ENCODE results near the genes UBE2L3, CCDC116 and ZNF280B.

DNA sequence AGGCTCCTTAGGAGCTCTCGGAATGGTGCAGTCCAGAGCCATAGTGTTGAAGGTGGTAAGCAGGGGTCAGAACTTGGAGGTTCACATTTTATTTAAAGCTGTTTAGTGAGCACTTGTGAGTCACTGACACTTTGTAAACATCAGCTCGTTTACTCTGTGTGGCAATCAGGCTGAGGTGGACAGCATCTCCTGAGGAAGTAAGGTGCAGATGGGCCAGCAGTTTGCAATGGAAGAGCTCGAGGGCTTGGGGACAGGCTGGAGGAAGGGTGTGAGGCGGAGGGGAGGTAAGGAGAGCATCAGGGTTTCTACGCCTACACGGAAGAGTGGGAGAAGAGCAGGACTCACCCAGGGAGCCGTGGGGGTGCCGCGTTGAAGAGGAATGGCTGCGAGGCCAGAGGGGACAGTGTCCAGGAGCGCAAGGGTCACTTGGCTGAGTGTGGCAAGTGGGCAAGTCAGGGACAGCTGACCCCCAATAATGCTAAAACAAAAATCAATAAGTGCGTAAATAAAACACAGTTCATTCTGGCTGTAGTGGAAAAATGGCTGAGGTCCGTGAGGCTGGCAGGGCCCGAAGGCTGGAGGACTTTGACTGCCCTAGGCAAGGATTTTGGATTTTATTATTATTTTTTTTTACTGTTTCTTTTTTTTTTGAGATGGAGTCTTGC lies 9.9 kb upstream of the TMEM191C start:
- PRO-cap: no peak

DNA sequence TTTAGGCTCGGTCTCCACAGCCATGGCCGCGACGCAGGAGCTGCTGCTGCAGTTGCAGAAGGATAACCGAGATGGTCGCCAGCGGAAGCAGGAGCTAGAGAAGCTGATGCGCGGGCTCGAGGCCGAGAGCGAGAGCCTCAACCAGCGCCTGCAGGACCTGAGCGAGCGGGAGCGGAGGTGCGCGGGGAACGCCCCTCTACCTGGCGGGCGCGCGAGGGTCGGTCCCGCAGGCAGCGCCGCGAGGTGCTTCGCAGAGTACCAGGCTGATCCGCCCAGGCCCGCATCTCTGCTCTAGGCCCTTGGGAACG lies 205 bp downstream of the TMEM191C start:
- PRO-cap: unidirectional peak, plus-strand start at position 51 of the sequence

GRCh38 chr22:21567438-21567982 lies at the start of gene UBE2L3:
TSS of gene UBE2L3 (plus strand) at chr22:21567714.
- PRO-cap: bidirectional peak, plus-strand start at chr22:21567736, minus-strand start at chr22:21567662

DNA sequence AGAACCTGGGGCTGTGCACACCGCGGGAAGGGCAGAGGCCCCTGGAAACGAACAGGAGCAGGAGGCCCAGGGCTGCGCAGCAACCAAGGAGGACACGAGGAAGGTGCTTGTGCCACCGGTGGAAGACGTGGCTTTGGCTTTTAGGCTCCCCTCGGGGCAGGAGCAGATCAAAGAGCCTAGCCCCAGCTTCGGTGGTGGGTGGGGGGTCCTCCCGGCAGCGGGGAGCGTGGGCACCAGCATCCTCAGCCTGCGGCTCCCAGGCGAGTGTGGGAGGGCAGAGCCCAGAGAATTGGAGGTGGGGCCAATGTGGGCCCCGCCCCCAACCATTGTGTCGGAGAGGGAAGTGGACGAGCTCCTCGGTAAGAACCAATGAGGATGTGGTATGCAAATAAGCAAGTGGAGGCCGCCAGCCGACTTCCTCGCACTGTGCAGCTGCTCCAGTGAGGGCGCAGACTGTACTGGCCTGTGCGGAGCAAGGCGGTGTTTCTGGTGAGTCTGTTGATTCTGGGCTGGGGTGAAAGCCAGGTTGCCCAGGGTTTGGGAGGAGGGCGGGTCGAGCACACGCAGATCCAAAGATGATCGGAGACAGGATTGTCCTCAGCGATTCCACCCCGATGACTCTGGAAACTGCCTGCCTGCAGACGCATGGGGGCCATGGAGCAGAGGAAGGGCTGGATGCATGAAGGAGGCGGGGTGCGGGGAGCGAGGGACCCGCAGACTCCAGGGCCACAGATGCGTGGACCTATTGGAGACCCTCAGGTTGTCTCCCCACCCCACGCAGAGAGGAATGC lies at the start of gene CCDC116:
CCDC116 (plus strand) TSS at position 422 of the 791 bp plus-strand sequence.
- PRO-cap: no peak

DNA sequence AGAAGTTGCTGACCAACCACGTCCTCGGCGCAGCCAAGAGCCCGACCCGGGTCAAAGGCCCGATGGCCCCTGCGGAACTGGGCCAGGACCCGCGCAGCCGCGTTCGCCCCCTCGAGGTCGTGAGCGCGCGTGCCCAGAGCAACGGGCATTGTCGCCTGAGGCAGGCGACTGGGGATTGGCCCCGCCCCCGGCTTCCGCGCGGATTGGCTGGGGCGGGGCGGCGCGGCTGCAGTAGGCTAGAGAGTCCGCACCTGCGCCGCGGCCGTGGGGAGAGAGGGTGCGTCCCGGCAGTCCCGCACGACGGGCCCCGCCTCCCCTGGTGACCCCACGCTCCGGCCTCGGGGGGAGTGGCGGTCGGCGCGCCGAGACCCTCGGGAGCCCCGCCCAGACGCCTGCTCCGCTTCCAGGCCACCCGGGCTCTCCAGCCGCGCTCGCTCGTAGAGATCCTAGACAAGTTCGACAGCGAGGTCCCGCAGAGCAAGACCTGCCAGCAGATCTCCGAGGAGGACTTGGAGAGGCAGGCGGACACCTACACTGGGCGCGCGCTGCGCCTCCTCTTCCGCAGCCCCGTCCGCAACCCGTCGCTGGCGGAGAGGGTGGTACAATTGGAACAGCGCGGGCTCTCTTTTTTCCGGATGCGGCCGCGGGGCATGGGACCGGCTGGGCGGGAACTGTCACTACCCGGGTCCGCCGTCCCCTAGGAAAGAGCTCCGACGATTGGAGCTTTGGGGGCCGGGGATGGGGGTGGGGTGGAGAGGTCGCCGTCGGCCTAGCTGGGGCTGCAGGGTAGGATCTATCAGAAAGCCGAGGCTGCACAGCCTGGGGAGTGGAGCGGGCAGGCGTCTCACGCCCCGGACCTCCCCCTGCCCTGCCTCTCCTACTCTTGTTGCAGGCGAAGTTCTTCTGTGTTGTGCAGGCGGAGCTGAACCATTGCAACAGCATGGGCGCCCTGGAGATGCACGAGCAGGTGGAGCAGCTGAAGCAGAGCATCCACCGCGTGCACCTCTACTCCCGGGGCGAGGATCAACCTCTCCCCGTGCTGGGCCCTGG lies 8.1 kb upstream of the PPIL2 start:
- PRO-cap: bidirectional peak, plus-strand start at position 250 of the sequence, minus-strand start at position 121 of the sequence; bidirectional peak, plus-strand start at position 454 of the sequence, minus-strand start at position 439 of the sequence; bidirectional peak, plus-strand start at position 930 of the sequence, minus-strand start at position 940 of the sequence

DNA sequence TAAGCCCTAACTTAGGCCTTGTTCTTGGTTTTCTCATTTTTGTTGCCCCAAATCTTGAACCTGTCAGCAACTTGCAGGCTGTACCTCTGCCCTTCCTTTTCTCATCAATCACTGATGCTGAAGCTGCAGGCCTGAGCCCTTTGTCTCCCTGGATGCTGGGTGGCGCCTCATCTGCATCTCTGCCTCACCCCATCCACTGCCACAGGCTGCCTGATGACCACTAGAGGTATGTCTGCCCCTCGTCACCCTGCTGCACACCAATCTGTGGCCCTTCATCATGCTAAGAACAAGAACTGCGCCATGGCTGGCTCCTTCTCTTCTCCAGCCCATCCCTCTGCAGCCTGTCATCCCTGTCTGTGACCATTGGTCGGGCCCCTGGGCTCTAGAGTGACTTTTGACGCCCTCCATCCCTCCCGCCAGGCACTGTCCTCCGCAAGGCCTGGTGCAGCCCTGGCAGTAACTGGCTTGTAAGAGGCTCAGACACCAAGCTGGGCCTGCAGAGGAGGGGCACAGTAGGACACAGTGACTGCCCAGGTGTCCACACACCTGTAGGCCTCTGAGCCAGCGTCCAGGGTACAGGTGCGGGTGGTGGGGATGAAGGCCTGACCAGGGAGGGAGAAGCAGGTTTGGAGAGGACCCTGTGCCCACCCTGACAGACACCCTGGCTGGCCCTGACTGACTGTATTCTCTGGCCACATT lies 31.0 kb downstream of the PPIL2 start:
- PRO-cap: no peak

DNA sequence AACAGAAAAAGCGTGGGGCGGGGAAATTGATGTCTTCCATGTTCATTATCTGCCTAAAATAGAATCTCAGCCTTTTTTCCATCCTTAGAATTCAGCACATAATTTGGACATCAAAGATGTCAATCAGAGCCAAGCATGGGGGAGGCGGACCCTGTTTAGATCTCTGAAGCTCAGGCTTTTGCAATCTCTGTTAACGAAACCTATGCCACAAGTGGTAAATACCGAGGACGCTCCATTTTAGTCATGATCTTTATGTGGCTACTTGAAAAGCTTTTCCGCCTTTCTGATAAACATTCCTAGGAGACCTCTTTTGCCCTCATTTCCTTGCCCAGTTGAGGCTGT lies 689 bp downstream of the YPEL1 start:
- PRO-cap: bidirectional peak, plus-strand start at position 203 of the sequence, minus-strand start at position 48 of the sequence

GRCh38 chr22:21776906-21777436 lies 41.4 kb upstream of the YPEL1 start:
- PRO-cap: no peak

GRCh38 chr22:21841534-21842025 lies 25.9 kb downstream of the MAPK1 start:
- PRO-cap: no peak

GRCh38 chr22:21855546-21856449 lies 11.6 kb downstream of the MAPK1 start:
- PRO-cap: no peak

DNA sequence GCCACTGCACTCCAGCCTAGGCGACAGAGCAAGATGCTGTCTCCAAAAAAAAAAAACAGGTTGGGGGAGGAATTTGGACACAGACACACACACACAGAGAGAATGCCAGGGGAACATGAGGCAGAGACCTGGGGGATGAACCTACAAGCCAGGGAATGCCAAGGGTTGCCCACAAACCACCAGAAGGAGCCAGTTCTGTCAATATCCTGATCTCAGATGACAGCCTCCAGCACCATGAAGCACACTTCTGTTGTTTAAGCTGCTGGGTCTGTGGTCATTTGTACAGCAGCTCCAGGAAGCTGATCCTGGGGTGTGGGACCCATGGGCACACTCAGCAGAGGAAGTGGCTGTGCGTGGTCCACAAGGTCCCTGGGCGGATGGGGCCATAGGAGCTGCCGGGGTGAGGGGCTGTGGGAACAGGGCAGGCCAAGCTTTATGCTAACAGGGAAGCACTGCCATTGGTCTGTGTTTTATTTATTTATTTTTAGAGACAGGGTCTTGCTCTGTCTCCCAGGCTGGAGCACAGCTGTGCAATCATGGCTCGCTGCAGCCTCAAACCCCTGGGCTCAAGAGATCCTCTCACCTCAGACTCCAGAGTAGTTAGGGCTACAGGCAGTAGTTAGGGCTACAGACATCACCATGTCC lies 12.1 kb downstream of the PPM1F start:
- PRO-cap: no peak

DNA sequence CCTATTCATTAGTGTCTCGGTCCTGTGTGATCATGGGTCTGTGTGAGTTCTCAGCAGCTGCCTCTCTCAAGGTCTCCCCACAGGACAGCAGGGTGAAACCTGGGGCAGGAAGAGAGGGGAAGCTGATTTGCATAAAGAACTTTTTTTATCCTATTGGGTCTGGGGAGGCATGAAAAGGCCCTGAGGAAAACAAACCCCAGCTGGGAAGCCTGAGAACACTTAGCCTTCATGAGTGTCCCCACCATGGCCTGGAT lies 115.9 kb upstream of the TOP3B start:
- PRO-cap: bidirectional peak, plus-strand start at position 192 of the sequence, minus-strand start at position 67 of the sequence

DNA sequence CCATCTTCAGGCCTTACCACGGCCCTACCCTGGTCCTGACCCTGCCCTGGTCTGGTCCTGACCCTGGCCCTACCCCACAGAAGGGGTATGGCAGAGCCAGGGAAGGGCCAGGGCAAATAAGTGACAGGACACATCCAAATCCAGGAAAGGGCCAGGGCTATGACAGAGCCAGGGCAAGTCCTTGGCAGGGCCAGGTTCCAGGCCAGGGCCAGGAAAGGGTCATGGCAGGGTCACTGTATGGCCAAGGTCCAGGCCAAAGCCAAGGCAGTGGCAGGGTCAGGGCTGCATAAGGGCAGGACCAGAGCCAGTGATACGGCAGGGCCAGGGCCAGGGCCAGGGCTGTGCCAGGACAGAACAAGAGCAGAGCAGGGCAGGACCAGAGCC lies 46.4 kb downstream of the VPREB1 start:
- PRO-cap: no peak

- PRO-cap: unidirectional peak, minus-strand start at chr22:22370093
Observed at GRCh38 chr22:22369785-22370451, 125.3 kb downstream of the VPREB1 start.

- PRO-cap: no peak
Observed at GRCh38 chr22:22422694-22423222, 85.8 kb downstream of the ZNF280B start.

DNA sequence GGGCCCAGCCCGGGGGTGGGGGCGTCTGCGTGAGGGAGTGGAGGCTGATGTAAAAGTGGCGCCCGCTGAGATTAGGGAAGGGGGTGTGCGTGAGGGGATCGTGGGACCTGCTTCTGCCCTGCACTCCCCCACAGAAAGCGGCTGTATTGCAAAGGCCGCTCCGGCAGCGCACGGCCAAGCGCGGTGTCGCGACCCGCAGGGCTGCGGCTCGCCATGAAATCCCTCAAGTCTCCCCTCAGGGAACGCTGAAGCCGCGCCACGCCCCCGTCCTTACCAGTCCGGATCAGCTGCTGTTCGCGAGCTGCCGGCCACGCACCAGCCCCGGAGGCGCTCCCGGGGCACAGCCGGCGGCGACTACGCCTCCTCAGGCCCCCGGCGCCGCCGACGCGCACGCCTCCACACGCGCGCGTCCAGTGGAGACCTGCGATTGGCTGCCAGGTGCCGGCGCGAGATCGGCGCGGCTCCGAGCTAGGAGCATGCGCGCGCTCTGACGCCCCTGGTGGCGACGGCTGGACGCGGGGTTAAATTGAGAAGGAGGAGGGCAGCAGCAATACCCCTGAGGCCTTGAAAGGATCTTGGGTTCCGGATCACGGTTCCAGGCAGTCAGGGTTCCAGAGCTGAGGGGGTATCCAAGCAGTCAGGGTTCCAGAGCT lies at the start of gene ZNF280B:
ZNF280B (minus strand) TSS at position 358 of the 653 bp plus-strand sequence.
- PRO-cap: bidirectional peak, plus-strand start at position 521 of the sequence, minus-strand start at position 342 of the sequence

GRCh38 chr22:22697672-22698128 lies 53.3 kb downstream of the GGTLC2 start:
- PRO-cap: no peak

GRCh38 chr22:22823123-22823682 lies 64.4 kb upstream of the IGLL5 start:
- PRO-cap: bidirectional peak, plus-strand start at chr22:22823382, minus-strand start at chr22:22823226

DNA sequence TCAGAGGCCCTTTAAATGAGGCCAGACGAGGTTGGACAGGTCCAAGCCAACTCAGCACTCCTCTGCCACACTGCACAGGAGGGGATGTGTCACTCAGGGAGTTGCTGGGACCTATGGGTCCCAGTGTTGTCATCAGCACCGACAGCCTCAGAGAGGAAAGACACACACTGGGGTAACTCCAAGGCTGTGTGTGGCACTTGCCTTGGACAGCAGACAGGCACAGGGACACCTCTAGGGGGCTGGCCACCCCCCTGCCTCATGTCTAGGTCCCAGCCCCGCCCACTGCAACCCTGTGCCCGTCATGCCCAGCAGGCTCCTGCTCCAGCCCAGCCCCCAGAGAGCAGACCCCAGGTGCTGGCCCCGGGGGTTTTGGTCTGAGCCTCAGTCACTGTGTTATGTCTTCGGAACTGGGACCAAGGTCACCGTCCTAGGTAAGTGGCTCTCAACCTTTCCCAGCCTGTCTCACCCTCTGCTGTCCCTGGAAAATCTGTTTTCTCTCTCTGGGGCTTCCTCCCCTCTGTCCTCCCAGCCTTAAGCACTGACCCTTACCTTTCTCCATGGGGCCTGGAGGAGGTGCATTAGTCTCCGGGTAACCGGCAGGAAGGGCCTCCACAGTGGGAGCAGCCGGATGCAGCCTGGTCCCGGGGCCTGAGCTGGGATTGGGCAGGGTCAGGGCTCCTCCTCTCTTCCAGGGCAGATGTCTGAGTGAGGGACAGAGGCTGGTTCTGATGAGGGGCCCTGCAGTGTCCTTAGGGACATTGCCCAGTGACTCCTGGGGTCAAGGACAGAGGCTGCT lies 6.0 kb downstream of the IGLL5 start:
- PRO-cap: no peak

- PRO-cap: no peak
Observed at GRCh38 chr22:22929792-22930233, 42.2 kb downstream of the IGLL5 start.

Measured in NALM6 (cell line).